RPMI7951 (cell line): Measurements from ENCODE around the genes AMPH and RALA.

DNA sequence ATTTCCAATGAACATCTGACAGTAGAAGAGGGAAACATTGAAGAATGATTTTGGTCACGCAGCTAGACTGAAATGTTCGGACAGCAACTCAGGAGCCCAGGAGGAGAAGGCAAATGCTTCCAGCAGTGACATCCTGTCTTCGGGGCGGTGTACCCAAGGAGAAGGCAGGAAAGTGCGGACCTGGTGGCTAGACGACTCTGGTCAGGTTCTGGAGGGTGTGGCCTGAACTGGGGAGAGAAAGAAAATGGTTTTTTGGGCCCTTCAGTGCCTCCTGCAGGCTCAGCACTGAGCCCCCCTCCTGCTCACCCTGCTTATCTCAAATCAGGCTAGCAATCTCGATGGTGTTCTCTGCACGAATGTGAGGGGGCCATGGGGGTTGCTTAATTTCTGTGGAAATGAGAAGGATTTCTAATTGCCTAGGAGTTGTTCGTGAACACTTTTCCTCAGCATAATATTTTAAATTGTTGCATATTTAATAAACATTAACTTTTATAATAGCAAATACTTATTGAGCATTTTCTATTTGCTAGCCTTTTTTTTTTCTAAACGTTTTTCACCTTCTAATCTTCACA lies 122.2 kb downstream of the STARD3NL start:
- RAMPAGE, long total RNA = no peak

DNA sequence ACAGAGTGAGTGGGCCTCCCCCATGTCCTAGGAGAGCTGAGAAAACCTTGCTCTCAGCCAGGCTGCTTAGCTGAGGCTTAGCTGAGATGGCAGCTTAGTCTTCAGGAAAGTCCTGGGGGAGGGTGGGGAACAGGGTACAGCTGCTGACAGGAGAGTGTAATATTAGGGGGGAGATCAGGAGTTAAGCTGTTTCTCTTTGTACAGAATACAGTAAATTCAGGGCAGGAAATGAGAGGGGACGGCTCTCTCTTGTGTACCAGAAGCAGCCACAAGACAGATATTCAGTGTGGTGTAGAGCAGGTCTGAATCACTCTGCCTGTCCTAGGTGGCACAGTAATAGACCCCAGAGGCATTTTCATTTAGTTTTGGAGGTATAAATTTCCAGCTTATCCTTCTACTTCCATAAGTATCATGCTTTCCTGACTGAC lies 162.4 kb downstream of the STARD3NL start:
- RAMPAGE, long total RNA = no peak

DNA sequence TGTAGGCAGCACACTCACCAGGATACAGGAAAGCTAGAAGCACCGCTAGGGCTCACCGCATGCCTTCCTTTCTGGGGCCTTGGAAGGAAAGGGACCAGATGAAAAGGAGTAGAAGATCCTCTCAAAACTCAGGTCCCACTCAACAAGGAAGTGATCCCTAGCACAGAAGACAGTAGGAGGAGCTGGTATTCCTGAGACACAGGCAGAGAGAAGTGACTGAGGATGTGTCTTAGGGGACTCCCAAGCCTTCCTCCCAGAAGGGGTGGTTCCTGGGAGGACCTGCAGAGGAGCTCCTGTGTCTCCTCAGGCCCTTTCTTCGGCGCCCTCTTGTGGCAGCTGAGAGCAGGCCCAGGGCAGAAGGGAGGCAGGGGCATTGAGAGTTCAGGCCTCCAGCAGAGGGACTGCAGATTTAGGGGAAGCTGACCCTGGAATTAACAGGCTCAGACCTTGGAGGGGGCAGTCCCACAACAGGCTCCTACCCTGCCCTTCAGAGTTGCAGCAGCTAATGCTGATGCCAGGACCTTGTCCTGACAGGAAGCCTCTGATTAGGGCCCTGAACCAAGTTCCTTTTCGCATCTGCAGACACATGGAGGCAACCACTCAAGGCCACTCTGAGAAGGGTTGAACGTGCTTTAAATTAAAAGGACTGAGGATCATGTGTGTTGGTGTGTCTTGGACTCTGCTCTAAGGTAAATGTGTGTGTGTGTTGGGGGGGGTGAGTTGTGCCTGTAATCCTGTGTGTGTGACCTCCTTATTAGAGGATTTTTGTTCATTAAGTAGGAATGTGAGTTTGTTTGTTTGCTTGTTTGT lies 167.6 kb downstream of the STARD3NL start:
- RAMPAGE, long total RNA = no peak

GRCh38 chr7:38521324-38521556 lies 109.9 kb downstream of the AMPH start:
- RAMPAGE, long total RNA = no peak

GRCh38 chr7:38630708-38631868 lies at the start of gene AMPH:
Gene AMPH (minus strand): TSS chr7:38631373.
- RAMPAGE, long total RNA = no peak

GRCh38 chr7:38714712-38714911 lies 83.4 kb upstream of the AMPH start:
- RAMPAGE, long total RNA = no peak

DNA sequence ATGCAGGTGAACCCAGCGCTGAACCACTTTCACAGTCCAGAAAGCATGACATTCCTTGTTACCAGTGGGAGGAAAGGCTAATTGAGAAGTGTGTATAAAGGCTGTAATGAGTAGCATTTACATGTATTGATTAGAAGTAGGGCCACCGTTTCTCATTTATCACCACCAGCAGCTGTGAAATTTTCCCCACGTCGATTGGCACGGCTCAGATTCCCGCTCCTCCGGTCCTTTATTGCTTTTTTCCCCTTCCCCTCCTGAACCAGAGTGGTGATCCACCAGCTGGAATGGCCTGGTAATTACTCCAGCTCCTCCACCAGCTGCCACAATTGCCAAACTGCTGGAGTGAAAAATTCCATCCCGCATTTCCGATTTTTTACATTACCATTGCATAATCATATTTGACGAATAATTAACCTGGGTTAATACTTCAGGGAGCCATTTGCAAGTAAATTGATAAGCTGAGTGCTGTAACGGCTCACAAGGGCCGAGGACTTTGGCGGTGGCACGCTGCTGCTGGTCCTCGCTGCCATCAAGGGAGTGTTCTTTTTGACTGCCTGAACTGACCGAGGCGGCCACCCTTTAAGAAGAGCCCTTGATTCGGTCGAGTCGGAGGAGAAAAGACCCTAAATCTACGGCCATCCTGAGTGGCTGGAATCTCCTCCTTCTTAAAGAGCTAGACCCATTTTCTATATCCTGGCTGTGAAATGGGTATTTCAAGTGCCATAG lies 153.4 kb downstream of the POU6F2 start:
- RAMPAGE, long total RNA = no peak

GRCh38 chr7:39413867-39414858 lies 152.0 kb upstream of the YAE1 start:
- RAMPAGE, long total RNA = no peak

GRCh38 chr7:39609030-39610309 lies 13.9 kb upstream of the RALA start:
- RAMPAGE, long total RNA = no peak

DNA sequence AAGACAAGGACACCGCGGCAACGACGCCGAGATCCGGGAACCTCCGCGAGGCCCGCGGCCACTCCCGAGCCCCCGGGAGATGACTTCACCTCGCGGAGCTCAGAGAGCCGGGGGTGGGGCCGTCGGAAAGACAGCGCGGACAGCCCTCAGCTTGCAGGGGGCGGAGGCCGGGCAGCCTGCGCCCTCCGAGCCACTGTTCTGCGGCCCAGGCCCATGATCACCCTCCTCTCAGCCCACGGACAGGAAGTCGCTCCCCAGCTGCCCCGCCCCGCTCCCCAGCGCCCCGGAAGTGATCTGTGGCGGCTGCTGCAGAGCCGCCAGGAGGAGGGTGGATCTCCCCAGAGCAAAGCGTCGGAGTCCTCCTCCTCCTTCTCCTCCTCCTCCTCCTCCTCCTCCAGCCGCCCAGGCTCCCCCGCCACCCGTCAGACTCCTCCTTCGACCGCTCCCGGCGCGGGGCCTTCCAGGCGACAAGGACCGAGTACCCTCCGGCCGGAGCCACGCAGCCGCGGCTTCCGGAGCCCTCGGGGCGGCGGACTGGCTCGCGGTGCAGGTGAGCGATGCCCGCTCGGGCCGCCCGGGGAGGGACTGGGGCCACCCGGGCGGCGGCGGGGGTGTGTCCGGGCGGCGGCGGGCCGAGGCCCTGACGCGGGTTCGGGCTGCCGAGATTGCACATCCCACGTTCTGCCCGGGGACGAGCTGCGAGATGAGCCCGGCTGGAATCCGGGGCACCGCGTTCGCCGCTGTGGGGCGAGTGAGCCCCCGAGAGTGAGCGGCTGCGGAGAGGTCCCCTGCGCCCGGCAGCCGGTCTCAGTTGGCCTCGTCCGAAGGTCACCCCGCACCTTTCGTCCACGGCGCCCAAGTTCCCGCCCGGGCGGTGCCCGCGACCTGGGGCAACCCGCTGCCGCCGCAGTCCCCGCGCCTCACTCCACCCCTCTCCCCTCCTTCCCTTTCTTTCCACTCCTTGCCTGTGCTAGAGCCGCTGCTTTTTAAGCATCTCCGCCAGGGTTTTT lies at the start of gene RALA:
Gene RALA, plus strand, starts transcription at position 297 of the 1,010 bp plus-strand sequence.
- RAMPAGE, long total RNA = start-site peak on the plus strand centred at position 431 of the sequence, 188 bp wide, 365 and 235 reads in 2 replicates

GRCh38 chr7:39624435-39624911 lies 1.1 kb downstream of the RALA start:
- RAMPAGE, long total RNA = no peak

DNA sequence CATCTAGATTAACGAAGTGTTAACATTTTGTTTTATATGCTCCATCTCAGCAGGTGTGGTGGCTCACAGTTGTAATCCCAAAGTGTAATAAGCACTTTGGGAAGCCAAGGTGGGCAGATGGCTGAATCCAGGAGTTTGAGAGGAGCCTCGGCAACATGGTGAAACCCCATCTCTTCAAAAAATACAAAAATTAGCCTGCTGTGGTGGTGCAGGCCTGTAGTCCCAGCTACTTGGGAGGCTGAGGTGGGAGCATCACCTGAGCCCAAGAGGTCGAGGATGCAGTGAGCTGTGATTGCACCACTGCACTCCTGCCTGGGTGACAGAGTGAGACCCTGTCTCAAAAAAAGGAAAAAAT lies 41.6 kb downstream of the CDK13 start:
- RAMPAGE, long total RNA = no peak

- RAMPAGE, long total RNA = no peak
Measured at GRCh38 chr7:40014678-40015573, 64.9 kb downstream of the CDK13 start.

GRCh38 chr7:40064227-40064716 lies 70.2 kb downstream of the MPLKIP start:
- RAMPAGE, long total RNA = no peak

- RAMPAGE, long total RNA = no peak
Measured at GRCh38 chr7:40135141-40135485, 308 bp downstream of the SUGCT start.

GRCh38 chr7:40218649-40219033 lies 83.8 kb downstream of the SUGCT start:
- RAMPAGE, long total RNA = no peak

GRCh38 chr7:40760579-40760852 lies 625.7 kb downstream of the SUGCT start:
- RAMPAGE, long total RNA = no peak

GRCh38 chr7:41107623-41108028 lies 595.3 kb downstream of the INHBA start:
- RAMPAGE, long total RNA = no peak

GRCh38 chr7:41466542-41467109 lies 236.3 kb downstream of the INHBA start:
- RAMPAGE, long total RNA = no peak

- RAMPAGE, long total RNA = no peak
Measured at GRCh38 chr7:41822044-41822812, 119.3 kb upstream of the INHBA start.